ENCODE measurements around the genes VSIG2, MSANTD2, FEZ1, STT3A, PATE3 and HYLS1.

- RRBS = no CpG with 5 or more reads among the region's 9 CpGs
These were observed 20.9 kb downstream of the TBRG1 start for GRCh38 chr11:124643247-124644261.

GRCh38 chr11:124745666-124746048 lies 5.9 kb downstream of the NRGN start:
- RRBS = 0% methylated on average over 2 of the region's 24 CpGs

GRCh38 chr11:124751661-124752594 lies at the start of gene VSIG2:
Gene VSIG2, minus strand, starts transcription at chr11:124752255.
- RRBS = 20% methylated on average over 25 of the region's 47 CpGs

DNA sequence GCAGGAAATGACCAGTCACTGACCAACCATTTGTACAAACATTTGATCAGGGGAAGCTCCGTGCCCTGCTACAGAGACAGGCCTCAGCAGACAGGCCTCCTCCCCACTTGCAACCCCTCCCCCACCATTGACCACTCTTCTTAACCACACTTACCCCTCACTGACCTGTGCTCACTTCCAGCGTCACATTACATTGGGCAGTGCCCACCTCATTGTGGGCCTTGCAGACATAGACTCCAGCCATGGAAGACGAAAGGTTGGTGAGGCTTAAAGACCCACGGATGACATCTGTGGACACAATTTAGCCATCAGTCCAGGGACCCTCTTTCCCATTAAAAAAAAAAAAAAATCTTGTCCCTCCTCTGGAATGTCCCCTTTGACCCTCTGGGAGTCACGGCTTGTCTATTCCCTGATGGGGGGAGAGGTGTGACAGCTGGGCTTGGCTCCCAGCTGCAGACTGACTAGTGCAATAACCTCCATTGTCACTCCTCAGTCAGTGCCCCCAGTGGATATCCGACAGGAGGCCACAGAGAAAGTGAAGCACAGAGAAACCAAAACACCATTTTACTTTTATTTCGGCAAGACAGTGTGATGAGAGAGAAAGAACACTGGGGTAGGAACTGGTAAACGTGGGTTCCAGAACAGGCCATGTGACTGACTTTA lies 2.6 kb upstream of the VSIG2 start:
- RRBS = no CpG with 5 or more reads among the region's 8 CpGs

DNA sequence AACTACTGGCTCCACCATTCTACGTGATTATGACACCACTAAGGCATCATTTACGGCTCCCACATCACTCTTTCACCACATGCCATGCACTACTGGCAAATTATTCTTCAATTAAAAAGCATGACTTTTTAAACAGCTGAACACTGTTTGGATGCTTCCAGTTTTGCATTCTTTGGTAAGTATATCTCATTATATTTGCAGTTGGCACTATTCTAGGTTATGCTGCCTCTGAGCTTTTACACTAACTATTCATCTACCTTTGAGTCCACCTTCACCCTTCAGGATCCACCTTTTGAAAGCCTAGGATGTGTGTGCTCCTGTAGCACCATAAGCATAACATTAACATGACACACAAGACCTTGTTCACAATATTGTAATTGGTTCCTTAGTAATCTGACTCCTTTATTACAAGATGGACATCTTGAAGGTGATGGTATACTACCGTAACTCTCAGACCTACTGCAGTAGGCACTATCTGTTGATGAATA lies 7.9 kb downstream of the MSANTD2 start:
- RRBS = no CpG with 5 or more reads among the region's 3 CpGs

GRCh38 chr11:124800267-124801420 lies at the start of gene MSANTD2:
Gene MSANTD2, minus strand, starts transcription at chr11:124800406.
- RRBS = 1% methylated on average over 32 of the region's 69 CpGs

DNA sequence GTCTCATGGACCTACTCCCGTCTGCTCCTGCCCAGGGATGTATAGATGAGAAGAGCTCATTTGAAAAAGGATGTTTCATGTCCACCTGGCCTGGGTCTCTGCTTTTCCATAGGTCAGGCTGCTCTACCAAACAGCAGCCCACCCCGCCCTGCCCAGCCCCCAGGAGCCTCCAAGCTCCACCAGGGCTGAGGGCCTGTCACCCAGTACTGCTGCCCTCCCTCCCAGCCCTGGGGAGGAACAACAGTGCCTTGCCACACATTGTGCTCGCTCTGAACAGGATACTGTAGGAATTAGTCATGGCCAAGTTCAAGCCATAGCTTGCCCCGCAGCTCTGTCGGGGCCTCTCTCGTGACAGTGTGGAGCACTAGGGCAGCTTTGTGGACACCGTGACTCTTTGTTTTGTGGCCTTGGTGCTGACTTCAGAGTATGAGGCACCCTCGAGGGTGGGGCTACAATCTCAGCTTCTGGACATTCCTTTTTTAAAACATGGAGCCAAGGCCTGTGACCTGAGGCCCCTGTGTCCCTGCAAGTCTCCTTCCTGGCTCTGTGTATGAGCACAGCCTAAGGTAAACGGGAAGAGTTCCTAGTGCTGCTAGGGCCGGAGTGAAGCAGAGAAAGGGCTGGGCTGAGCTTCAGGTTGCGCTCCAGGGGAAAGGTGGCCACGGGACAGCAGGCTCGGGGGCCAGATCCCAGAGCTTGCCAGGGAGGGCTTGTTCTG lies 19.9 kb downstream of the SLC37A2 start:
- RRBS = no CpG with 5 or more reads among the region's 13 CpGs

- RRBS = no CpG with 5 or more reads among the region's 6 CpGs
These were observed 92.0 kb downstream of the PKNOX2 start for GRCh38 chr11:125256517-125257042.

DNA sequence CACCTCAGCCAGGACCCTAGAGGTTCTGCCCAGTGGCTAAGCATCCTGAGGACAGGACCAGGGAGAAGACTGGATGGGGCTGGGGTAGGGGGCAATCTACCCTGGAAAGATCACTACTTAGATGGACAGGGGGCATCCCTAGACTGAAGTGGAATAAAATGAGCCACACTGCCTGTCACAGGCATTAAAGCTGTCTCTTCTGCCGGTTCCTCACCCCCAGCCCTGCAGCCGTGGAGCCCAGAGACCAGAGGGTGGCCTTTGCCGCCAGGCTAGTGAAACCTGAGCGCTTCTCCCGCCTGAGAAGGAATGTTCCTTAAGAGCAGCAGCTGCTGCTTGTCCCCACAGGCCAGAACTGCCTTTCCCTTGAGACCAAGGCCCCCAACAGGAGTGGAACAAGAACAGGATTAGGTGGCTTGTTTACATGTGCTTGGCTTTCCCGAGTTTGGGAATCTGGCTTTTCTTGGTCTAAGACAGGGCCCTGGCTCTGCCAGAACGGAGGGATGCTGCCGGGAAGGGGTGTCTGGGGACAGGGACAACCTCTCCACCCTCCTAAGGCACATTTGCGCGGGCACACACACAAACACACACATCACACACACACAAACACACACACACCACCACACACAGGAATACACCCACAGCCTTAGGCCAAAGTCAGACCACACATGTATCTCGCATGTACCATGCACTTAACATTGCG lies 91.9 kb downstream of the FEZ1 start:
- RRBS = no CpG with 5 or more reads among the region's 12 CpGs

DNA sequence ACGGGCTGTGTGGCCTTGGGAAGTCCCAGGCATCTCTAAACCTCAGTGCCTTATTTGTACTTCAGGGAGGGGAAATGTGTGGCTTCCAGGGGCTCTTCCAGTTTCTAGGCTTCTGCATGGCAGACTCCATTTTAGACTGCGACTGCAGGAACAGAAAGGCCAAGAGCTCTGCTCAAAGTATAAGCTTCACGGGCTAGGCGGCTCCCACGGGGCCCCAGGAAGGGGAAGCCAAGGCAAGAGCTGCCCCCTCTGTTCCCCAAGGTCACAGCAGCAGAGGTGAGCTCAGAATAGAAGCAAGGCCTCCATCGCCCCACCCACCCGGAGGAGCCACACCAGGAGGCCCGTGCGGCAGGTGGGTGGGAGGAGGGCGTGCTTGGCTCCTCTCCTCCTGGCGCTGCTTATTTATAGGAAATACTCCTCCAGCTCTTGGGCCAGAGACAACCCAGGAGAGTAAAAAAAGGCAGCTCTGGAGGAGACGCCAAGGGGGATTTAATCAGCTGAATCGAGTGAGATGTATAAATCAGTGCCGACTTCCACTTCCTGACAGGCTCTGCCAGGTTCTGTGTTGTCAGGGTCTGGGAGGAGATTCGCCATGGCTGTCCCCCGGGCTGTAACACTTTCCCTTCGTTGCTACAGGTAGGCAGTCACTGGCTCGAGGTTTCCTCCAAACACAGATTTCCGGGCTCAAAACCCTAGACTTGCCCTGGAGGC lies 87.8 kb downstream of the FEZ1 start:
- RRBS = 85% methylated on average over 4 of the region's 19 CpGs

DNA sequence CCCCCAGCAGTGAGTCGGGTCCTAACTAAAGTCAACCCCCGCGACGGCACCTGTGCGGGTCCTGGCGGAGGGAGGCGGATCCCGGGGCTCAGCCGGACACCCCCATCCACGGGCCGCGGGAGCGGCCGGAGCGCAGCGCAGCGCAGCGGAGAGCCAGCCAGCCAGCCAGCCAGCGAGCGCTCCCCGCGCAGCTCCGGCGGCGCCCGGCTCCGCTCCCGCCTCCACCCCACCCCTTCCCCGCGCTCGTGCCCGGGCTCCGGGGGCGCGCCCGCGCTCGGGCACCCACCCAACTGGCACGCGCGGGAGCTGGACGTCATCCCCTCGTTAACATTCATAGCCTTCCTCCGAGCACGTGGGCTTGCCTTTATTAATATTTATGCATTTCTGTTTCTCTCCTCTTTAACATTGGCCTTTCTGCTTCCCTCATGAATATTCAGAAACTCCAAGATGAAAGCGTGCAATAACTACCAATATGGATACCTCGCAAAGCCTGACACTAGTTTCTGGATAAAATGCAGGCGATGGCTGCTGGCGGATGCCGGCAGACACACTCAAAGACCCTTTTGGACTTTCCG lies at the start of gene FEZ1:
FEZ1 (minus strand) TSS at position 195 of the 575 bp plus-strand sequence.
- RRBS = 2% methylated on average over 17 of the region's 51 CpGs

GRCh38 chr11:125592786-125593865 lies at the start of gene STT3A:
Gene STT3A, plus strand, starts transcription at chr11:125592852.
- RRBS = 1% methylated on average over 11 of the region's 39 CpGs

DNA sequence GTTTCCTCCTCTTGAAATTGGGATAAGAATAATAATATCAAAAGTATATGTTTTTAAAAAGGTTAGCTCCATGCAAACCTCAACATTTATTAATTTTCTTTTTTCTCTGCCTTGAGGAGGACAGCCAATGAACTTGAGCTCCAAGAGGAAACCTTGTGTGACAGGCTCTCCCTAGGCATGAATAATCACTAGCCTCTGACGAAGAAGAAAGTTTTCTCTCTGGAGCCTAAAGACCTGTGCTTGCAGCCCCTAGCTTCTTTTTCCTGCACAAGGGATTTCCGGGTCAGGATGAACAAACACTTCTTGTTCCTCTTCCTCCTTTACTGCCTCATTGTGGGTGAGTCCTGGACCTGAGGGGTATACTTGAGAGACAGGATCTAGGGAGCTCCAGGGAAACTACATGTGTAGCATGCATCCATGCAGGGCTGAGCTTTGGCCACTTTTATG lies at the start of gene PATE3:
PATE3 (plus strand) TSS at position 264 of the 447 bp plus-strand sequence.
- RRBS = no CpG with 5 or more reads among the region's 2 CpGs

DNA sequence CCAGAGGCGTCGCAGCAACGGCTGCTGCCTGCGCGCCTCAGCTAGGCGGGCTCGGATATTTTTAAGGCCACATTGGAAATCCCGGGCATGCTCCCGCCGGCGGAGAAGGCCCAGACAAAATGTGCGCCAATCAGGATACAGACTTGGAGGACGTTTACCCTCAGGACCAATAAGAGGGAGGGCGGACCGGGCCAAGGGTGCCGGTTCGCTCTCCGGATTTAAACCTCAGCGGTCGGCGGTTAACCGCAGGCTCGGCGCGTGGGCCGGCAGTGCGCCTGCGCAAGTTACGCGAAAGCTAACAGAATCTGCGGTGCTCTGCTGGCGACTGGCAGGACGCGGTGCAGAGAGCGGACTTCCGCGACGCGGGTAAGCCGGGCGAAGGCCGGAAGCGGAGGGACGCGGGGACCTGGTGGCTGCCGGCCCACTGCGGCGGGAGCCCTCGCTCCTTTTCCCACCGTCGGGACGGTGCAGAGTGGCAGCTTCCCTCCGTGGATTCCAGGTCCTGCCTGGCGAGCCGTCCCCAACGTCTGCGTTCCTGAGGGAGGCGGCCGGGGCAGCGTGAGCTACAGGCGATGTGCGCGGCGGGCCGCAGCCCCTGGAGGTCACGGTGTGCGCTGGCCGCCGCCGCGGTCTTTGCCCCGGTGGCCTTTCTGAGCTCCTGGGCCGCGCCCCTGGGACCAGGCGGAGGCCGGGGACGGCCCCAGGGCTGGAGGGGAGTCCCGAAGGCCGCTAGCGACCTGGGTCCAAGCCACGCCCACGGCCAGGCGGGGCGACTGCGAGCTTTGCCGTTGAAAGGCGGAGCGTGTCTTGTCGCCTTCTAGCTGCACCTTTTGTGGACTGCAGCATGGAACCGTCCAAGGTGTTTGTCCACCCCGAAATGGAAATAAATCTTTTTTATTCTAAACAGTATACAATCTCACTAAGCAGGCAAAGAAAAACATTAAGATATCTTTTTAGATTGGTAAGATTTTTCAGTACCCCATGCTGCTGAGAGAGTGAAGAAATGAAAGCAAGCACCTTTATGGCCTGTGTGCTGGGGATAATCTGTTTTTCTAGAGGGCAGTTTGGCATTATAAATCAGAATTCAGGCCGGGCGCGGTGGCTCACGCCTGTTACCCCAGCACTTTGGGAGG lies at the start of gene HYLS1:
HYLS1 (plus strand) TSS at position 269 of the 1,133 bp plus-strand sequence.
- RRBS = 1% methylated on average over 35 of the region's 95 CpGs

DNA sequence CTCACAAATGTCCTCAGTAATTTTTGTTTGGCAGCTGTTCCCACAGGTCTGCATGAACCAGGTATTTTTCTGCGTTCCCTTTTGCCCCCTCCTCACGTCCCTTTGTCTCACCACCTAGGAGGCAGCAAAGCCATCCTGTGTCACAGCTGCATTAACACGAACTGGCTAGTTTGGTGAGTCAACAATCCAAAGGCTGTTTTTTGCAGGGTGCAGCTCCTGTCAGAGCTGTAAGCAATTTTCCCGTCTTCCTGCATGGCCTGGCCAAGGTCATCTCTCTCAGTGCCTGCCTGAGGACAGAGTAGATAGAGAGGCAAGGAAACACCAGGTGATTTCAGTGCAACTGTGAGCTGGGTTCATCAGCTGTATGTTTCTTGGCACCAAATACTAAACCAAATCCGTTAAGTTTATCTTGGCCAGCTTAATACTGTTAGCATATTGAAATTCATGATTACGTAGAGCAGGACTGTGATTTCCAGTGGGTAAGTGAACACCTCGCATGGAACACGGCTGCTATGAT lies 20.5 kb upstream of the VSIG10L2 start:
- RRBS = no CpG with 5 or more reads among the region's 8 CpGs

DNA sequence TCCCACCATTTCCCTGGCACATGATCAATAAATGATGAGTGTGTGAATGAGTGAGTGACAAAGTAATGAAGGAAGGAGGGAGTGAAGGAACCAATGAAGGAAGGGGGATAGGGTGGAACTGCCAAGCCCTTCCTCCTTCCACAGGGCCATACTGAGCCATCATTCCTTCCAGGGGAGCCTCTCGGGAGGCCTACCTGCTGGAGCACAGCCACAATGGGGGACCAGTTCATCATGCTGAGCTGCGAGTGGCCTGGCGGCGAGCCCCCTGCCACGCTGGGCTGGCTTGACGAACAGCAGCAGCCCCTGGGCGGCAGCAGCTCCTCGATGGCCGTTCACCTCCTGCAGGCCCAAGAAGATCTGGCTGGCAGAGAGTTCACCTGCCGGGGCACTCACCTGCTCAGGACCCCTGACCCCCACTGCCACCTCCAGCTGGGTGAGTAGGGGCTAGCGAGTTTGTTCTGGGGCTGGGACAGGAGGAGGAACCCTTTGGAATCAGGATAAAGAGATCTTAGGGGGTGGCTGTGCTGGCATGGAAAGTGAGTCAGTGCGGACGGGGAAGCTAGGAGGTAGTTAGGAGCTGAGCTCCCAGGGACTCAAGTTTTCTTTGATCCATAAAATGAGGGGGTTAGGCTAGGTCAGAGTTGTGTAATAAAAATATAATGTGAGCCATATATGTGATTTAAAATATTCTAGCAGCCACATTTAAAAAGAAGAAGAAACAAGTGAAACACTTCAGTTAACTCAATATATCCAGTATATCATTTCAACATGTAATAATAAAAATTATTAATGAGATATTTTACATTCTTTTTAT lies 6.0 kb downstream of the VSIG10L2 start:
- RRBS = no CpG with 5 or more reads among the region's 13 CpGs

- RRBS = no CpG with 5 or more reads among the region's 1 CpG
These were observed 1.1 kb downstream of the CDON start for GRCh38 chr11:126061661-126061953.

- RRBS = no CpG with 5 or more reads among the region's 1 CpG
These were observed 5.1 kb upstream of the CDON start for GRCh38 chr11:126067908-126068107.

DNA sequence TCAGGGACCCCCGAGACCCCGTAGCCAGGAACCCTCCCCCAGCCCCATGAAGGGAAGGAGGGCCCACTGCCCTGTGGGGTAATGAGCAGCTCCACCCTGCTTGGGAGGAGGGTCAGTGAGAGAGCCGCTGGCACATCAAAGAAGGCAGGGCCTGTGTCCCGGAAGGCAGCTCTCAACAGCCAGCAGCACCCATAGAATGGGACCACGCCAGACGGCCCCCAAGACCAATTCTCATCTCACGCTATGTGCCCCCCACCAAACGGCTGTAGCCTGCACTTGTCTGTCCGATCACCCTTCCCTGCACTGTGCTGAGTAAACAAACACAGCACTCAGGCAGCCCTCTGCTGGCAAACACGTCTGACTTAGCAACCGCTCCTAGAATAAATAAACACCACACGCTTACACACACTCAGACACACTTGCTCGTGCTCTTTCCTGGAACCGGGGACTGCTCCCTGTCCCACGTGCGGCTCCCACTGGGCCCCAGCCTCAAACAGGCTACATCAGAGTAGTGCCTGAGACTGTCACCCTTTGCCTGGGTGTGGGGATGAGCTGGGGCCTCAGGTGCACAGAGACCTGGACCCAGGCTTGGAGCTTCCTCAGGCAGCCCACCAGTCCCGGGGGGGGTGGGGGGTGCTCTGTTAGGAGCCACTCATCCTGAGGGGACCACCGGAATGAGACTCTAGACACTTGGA lies 53.2 kb upstream of the CDON start:
- RRBS = 13% methylated on average over 2 of the region's 18 CpGs

- RRBS = no CpG with 5 or more reads among the region's 5 CpGs
These were observed 63.1 kb downstream of the RPUSD4 start for GRCh38 chr11:126148276-126148807.